SK-MEL-5 (cell line): ENCODE measurements around the genes IBA57 and TAF5L.

RAMPAGE:
- cytosol, long total RNA, result no peak
- long total RNA, result no peak
- nucleus, long total RNA, result no peak
These were observed at the start of gene IBA57 for GRCh38 chr1:228165205-228166368. Gene IBA57 (plus strand): TSS chr1:228165804.

DNA sequence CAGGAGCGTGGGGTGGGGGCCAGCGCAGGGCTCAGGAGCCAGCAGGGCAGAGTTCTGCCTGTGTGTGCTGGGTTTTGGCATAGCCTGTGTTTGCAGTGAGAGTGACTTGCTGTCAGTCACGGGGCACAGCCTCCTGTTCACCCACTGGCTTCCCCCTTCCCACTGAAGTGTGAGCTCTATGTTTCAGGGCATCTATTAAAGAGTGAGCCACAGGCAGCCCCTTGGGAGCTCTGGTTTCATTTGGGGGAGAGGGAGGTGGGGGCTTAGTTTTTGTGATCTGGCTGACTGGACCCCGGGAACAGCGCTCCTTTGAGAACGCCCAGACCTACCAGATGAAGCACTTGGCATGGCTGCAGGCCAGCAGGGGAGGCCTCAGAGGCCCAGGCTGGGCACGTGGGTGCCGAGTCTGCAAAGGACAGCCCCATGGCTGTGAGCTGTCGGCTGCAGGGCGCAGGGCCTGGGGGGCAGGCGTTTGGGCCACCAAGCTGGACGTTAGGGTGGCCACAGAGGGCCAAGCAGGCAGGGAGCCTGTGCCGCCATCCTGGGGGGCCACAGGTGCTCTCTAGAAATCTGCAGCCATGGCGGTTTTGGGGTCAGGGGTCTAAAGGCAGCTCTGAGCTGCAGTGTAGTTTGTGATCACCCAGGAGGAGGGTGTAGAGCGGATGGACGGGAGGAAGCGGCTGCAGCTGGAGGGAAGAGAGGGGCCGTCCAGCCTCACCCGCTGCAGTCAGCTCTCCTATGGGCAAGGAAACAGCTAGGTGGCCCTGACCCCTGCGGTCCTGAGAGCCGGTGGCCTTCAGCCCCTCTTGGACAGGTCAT, 10.8 kb downstream of the IBA57 start:
RAMPAGE:
- cytosol, long total RNA, result no peak
- long total RNA, result no peak
- nucleus, long total RNA, result no peak

RAMPAGE:
- cytosol, long total RNA, result no peak
- long total RNA, result no peak
- nucleus, long total RNA, result no peak
These were observed 31.8 kb downstream of the TRIM11 start for GRCh38 chr1:228374678-228375318.

GRCh38 chr1:228396617-228397291, 9.9 kb downstream of the TRIM11 start:
RAMPAGE:
- cytosol, long total RNA, result no peak
- long total RNA, result no peak
- nucleus, long total RNA, result no peak

RAMPAGE:
- cytosol, long total RNA, result no peak
- long total RNA, result no peak
- nucleus, long total RNA, result no peak
These were observed 5.7 kb downstream of the TRIM11 start for GRCh38 chr1:228400725-228401467.

RAMPAGE:
- cytosol, long total RNA, result no peak
- long total RNA, result no peak
- nucleus, long total RNA, result no peak
These were observed 3.3 kb downstream of the RNF187 start for GRCh38 chr1:228490212-228491092.

GRCh38 chr1:228684518-228685006, 50.7 kb upstream of the RHOU start:
RAMPAGE:
- cytosol, long total RNA, result no peak
- long total RNA, result no peak
- nucleus, long total RNA, result no peak

DNA sequence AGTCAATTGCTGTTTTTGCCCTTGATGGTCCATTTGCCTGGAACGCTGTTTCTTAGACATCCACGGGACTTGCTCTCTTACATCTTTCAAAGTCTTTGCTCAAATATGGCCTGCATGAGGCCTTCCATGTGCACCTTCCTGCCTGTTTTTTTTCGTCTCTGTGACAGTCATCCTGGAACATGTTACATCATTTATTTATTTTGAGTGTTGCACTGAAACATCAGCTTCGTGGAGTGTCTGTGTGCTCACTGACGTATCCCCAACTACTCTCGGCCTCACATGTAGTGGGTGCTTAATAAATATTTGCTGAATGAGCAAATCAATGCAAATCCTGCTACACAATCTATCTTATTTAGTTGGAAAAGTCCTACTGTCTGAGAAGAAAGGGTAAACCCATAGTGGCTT, 11.4 kb upstream of the RHOU start:
RAMPAGE:
- cytosol, long total RNA, result no peak
- long total RNA, result no peak
- nucleus, long total RNA, result no peak

DNA sequence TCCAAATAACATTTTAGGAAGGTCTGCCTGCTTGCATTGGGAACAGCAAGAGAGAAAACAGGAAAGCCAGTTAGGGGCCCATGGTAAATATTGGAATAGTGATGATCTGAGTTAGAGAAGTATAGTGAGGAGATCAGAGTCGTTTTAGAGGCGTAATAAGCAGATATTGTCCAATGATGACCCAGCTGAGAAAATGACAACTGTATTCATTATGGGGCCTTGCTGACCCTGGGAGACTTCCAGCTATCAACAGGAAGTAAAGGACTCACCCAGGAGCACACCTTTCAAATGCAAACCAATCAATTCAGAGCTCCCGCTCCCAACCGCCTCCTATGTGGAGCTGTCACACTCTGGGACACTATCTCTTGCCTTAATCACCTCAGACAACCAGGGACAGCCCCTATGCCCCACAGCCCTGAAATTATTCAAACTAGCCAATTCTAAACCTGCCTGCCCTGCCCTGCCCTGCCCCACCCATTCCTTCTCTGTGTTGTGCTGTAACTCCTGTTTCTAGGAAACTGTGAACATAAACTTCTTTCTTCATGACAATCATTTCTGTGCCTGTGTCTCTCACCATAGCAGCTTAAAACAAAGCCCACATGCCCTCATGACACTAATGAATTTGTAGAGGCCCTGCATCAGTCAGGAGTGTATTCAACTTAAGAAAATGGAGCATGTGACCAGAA, 74.2 kb downstream of the RHOU start:
RAMPAGE:
- cytosol, long total RNA, result no peak
- long total RNA, result no peak
- nucleus, long total RNA, result no peak

RAMPAGE:
- cytosol, long total RNA, result no peak
- long total RNA, result no peak
- nucleus, long total RNA, result no peak
These were observed 102.9 kb downstream of the RHOU start for GRCh38 chr1:228837837-228838916.

DNA sequence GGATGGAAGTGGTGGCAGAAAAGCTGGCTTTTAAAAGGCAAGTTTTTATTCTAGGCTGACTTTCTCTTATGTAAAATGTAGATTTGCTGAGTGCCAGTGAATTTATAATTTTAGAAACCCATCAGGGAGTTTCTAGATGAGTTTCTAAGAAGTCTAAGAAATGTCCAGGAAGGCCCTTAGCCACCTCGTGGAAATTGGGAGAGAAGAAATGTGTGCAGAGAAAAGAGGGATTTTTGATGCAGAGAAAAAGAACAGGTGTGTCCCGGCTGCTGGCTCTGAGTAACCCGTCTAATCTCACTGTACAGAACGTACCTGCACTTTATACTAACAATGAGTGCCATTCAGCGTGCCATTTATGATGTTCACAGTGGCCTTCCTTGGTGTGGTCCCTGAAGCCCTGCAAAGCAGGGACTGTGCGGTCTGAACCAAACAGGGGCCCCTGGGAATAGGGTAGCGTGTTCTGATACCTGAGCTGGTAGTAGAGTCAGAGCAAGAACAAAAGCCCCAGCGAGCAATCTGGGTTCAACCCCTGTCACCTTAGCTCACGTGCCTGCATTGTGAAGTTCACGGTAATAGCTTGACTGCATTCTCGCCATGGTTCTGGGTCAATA, 125.5 kb downstream of the RHOU start:
RAMPAGE:
- cytosol, long total RNA, result no peak
- long total RNA, result no peak
- nucleus, long total RNA, result no peak

RAMPAGE:
- cytosol, long total RNA, result no peak
- long total RNA, result no peak
- nucleus, long total RNA, result no peak
These were observed 243.4 kb downstream of the RHOU start for GRCh38 chr1:228978663-228979130.

DNA sequence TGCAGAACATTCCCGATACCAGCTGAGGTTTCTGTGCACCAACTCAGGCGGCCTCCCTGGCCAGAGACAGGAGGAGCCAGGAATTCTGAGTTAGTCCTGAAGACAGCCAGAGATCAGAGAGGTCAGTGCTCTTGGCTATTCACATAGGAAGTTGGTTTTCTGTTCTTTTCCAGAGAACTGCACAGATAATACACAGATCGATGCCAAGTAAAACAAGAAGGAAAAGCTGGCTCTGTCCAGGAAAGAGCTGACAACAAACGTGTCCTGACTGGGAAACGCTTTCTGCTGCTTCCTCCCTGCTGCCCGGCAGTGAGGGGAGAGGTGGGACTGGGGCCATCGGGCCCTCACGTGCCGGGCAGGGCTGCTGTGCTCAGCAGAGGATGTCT, 211.3 kb upstream of the RAB4A start:
RAMPAGE:
- cytosol, long total RNA, result no peak
- long total RNA, result no peak
- nucleus, long total RNA, result no peak

GRCh38 chr1:229109321-229109804, 161.5 kb upstream of the RAB4A start:
RAMPAGE:
- cytosol, long total RNA, result no peak
- long total RNA, result no peak
- nucleus, long total RNA, result no peak

GRCh38 chr1:229238575-229239150, 32.2 kb upstream of the RAB4A start:
RAMPAGE:
- cytosol, long total RNA, result no peak
- long total RNA, result no peak
- nucleus, long total RNA, result no peak

RAMPAGE:
- cytosol, long total RNA, result no peak
- long total RNA, result no peak
- nucleus, long total RNA, result no peak
These were observed 1.5 kb downstream of the RAB4A start for GRCh38 chr1:229272118-229273047.

DNA sequence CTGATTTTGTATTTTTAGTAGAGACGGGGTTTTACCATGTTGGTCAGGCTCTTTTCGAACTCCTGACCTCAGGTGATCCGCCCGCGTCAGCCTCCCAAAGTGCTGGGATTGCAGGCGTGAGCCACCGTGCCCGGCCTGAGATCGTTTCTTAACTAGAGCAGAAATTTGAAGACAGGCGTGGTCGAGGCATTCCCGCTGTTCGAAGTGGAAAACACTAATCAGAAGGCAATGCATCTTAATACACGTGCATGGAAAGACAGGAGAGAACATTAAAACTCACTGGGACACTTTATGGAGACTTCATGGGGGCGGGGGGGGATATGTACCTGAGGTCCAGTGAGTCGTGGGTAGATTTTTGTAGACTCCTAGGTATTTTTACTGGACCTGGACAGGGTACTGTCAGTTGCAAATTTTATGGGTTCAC, 1.0 kb upstream of the ABCB10 start:
RAMPAGE:
- cytosol, long total RNA, result no peak
- long total RNA, result no peak
- nucleus, long total RNA, result no peak

GRCh38 chr1:229625482-229626446, at the start of gene TAF5L:
Gene TAF5L (minus strand): TSS chr1:229626122.
RAMPAGE:
- cytosol, long total RNA, result no peak
- long total RNA, result no peak
- nucleus, long total RNA, result no peak

DNA sequence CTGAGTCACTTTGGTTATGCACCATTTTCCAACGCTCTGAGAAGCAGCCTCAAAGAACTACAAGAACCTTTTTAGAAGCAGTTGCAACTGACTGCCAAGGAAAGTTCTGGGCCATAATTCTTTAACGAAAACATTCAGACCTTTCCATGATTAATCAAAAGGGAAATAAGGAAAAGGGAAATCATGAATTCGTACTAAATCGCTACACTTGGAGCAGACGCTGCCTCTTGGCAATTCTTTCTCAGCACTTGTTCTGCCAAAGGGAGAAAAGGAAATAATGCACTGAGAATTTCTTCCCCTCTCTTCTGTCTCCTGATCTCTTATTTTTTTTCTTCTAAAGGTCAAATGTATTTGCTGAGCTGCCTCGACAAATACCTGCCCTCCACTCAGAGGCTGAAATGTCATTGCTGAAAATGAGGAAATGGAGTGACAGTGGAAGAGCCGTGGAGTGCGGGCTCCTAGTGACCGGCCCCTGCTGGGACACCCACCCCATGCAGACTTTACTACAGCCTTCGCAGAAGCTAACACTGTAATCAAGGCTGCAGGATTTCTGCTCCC, 67.9 kb upstream of the GALNT2 start:
RAMPAGE:
- cytosol, long total RNA, result no peak
- long total RNA, result no peak
- nucleus, long total RNA, result no peak

DNA sequence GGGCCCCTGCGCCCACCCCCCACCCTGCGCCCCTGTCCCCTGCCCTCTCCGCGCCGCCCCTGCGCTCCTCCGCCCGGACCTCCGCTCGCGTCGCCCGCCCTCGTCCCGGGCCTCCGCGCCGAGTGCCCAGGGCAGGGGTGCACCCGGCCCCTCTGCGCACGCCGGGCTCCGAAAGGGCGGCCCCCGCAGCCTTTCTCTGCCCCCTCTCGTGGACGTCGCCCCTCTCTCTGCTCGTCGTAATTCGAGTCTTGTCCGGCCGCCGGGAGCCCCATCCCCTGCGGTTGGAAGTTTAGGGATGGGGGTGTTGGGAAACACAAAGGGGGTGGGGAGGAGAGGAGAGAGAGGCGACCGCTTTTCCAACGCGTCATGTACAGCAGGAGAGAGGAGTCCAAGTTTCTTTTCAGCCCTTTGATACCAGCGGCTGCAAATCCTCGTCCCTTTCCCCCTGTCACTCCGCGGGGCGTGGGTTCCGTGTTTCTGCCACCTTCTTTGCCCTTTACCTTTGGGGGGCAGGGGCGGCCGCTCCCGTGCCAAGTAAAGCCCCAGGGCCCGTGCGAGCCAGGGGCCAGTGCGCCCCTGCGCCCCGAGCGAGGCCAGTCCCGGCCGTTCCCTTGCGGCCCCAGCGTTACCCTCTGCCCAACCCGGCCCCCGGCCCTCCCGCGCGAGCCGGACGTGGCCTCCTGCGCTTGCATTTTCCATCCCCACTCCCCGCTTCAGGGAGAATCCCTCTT, 559 bp downstream of the GALNT2 start:
RAMPAGE:
- cytosol, long total RNA, result no peak
- long total RNA, result no peak
- nucleus, long total RNA, result no peak